Pericardium fibroblast (primary cell): ENCODE measurements around a stretch of chr16.

GRCh38 chr16:67917764-67918657 lies 13.7 kb downstream of the CTRL start:
- RAMPAGE, long total RNA: no peak

DNA sequence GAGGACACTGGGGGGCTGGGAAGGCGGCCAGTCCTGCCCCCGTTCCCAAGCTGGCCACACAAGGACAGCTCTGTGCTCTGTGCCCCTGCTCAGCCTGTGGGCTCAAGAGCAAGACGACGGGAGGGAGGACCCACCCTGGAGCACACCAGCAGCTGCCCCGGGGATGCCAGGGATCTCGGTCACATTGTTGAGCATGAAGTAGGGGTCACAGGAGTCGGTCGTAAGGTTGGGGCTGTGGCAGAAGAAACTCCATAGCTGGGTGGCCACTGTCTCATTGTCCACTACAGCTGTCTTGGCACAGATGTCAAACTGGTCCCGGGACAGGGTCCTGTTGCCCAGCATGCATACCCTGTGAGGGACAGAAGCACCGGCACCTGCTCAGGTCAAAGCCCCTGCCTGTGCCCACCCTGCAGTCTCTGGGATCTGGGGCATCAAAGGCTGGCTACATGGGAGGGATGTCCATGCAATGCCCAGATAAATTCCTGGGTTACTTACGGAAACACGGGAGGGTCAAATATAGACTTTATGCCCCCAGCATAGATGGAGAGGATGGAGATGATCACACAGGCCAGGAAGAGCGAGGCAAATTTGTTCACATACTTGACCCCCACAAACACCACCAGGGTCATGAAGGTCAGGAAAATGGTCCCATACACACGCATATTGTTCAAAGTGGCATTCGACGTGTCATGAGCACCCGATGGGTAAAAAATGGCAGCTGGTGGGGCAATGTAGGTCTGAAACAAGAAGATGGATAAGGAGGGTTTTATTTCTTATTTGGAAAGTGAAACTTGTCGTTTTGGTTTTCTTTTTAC lies 8.0 kb upstream of the LCAT start:
- RAMPAGE, long total RNA: no peak

GRCh38 chr16:67987227-67988138 lies 7.2 kb upstream of the DPEP3 start:
- RAMPAGE, long total RNA: no peak

- RAMPAGE, long total RNA: no peak
Observed at GRCh38 chr16:68021180-68021812, 1.7 kb downstream of the DDX28 start.

DNA sequence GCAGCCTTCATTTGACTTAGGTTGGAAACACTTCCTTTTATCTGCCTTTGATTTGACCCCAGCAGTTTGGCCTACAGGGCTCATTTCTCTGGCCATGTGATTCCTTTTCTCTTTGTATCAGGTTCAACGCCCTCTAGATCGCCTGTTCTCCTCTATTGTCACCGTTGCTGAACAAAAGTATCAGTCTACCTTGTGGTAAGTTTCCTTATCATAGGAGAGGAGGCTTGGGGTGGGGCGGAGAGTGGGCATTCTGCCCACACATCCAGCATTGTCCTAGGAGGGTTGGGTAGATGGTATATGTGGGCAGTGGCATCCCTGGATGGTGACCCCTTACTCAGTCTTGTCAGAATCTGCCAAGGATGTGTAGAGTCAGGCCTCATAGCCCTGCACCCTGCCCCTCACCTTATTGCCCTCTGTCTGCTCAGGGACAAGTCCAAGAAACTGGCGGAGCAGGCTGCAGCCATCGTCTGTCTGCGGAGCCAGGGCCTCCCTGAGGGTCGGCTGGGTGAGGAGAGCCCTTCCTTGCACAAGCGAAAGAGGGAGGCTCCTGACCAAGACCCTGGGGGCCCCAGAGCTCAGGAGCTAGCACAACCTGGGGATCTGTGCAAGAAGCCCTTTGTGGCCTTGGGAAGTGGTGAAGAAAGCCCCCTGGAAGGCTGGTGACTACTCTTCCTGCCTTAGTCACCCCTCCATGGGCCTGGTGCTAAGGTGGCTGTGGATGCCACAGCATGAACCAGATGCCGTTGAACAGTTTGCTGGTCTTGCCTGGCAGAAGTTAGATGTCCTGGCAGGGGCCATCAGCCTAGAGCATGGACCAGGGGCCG lies 6.6 kb upstream of the NFATC3 start:
- RAMPAGE, long total RNA: no peak

DNA sequence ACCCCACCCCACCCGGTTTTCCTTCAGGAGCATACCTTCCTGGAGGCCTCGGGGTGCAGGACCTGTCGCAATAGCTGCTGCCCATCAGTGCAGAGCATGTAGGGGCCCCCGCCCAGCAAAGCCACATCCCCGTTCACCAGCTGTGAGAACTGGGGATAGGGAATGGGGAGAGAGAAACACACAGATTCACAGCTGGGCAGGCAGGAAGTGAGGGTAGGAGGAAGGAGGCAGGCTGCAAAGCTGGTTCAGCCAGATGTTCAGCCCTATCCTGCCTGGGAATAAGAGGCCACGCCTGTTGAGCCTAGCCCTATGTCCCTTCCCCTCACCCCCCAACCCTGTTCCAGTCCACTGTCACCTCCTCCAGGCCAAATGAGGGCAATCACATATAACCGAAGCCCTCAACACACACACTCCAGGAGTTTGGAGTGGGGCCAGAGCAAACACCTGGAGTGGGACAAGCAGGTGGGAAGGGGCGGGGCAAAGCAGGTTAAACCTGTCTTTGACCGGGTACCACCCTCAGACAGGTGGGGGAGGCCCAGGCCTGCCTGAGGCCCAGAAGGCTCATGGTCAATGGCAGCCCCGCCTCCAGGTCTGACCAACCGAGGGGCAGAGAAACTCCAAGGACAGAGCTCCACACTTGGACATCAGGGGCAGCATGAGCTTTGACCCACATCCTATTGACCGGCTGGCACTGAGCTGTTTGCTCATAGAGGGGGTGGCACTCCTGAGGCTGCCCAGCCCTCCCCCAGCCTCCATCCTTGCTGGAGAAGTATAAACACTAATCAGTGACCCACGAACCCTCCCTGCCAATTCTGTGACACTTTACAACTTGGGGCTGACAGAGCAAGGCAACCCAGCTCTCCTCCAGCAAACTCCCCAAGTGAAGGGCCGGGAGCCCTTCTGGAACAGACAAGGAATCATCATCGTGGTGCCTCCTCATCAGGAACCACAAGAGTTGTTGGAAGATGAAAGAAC lies 1.7 kb downstream of the ESRP2 start:
- RAMPAGE, long total RNA: no peak

- RAMPAGE, long total RNA: no peak
Observed at GRCh38 chr16:68234934-68235434, 943 bp downstream of the ESRP2 start.

GRCh38 chr16:68265406-68265916 lies 1.1 kb downstream of the SLC7A6 start:
- RAMPAGE, long total RNA: no peak

GRCh38 chr16:68296291-68297048 lies 14.3 kb downstream of the SLC7A6OS start:
- RAMPAGE, long total RNA: no peak

DNA sequence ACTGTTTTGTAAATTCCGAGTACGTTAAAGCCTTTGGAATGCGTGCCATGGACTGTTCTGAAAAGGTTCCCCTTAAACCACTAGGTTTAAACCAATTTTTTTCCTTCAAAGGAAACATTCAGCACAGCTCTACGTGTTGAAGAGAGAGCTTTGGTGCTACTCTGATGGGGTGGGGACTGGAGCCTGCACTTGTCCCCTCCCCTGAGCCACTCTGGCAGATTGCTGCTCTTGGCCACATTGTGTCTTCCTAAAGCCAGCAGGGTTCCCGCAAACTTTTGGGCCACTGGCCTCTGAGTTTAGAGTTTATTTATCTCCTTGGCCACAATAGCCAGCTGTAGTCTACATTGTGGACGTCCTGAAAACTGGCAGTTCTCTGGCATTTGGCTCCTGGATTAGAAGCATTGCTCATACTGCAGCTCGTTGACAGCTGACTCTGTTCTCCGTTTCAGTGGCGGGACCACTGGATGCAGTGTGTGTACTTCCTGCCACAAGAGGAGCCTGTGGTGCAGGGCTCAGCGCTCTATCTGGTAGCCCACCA lies 34.5 kb downstream of the PRMT7 start:
- RAMPAGE, long total RNA: no peak

GRCh38 chr16:68415925-68417109 lies 32.0 kb downstream of the SMPD3 start:
- RAMPAGE, long total RNA: no peak

- RAMPAGE, long total RNA: no peak
Observed at GRCh38 chr16:68492253-68493170, 44.2 kb upstream of the SMPD3 start.

GRCh38 chr16:68563578-68564316 lies 24.7 kb downstream of the ZFP90 start:
- RAMPAGE, long total RNA: no peak

GRCh38 chr16:68573540-68573739 lies 34.3 kb downstream of the ZFP90 start:
- RAMPAGE, long total RNA: no peak

DNA sequence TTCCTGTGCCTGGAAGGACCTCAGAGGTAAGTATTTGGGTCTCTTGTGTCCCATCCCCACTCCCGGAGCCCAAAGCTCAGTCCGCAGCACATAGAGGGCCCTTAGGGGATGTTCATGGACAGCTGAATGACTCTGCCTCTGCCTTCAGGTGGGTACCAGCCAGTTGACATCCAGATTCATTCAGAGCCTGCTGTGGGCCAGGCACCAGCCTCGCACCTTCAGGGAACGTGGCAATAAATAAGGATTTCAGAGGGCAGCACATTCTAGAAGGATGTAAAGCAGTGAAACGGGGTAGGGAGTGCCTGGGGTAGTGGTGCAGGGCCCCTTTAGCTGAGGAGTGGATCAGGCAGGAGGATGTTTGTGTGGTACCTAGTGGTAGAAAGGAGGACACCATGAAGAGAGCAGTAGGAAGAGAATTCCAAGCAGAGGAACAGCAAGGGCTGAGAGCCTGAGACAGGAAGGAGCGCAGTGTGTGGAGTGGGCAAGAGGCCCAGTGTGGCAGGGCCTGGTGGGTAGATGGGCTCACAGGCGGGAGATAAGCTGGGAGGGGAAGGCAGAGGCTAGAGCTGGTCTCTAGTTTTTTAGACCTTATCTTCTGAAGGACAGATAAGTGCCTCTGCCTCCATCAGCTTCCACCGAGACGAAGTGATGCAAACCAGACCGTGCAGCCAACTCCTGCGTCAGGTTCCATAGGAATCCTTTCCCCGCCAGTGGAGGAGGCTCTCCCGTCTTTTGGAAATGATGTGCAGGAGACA lies 33.4 kb downstream of the CDH1 start:
- RAMPAGE, long total RNA: no peak

- RAMPAGE, long total RNA: no peak
Observed at GRCh38 chr16:68813142-68813545, 30.2 kb upstream of the TANGO6 start.

DNA sequence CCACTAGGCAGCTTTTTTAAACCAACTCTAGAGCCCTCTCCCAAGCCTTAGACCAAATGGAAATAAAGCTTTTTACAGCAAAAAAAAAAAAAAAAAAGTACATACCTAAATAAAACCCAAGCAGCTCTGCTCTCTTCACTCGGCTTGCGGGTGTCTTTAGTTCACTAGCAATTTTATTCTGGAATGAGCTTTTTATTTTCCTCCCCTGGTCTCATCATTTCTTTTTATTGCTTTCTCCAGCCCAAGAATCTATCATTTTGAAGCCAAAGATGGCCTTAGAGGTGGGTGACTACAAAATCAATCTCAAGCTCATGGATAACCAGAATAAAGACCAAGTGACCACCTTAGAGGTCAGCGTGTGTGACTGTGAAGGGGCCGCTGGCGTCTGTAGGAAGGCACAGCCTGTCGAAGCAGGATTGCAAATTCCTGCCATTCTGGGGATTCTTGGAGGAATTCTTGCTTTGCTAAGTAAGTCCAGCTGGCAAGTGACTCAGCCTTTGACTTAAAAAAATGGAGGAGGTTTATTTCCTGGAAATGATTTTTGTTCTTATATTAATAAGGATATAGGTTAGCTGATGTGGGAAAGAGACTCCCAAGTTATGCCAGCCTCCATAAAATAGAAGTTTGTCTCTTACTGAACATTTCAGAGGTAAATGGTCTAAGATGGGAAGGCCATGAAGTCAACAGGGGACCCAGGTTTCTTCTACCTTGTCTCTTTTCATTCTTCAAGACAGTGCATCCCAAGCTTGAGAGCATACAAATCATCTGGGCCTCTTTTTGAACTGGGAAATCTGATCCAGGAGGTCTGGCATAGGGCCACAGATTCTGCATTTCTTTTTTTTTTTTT lies 19.9 kb upstream of the TANGO6 start:
- RAMPAGE, long total RNA: no peak

DNA sequence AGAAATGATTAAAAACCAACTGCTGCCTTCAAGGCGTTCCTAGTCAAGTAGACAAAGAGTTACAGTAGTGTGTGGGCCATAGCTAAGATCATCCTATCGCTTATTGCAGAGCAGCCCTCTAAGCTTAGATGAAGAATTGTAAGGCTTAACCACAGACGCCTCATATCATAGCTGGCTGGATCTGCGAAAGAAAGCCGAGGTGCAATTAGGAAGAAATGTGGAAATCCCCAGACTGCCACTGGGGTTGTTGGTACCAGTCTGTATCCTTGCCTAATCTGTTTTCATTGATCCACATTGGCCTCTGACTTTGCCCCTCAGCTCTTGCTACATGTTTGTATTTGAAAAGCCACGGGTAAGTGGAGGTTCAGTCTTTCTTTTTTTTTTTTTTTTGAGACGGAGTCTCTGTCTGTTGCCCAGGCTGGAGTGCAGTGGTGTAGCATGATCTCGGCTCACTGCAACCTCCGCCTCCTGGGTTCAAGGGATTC lies 48.8 kb downstream of the TANGO6 start:
- RAMPAGE, long total RNA: no peak

GRCh38 chr16:68899927-68900531 lies 56.7 kb downstream of the TANGO6 start:
- RAMPAGE, long total RNA: no peak

- RAMPAGE, long total RNA: no peak
Observed at GRCh38 chr16:69106930-69107916, 1.8 kb downstream of the HAS3 start.